Vein endothelial cell (primary cell): ENCODE measurements around a stretch of chr5.

GRCh38 chr5:133821157-133821749 is 147.2 kb downstream of the C5orf15 start:
- CAGE, long polyA plus RNA, result no peak

DNA sequence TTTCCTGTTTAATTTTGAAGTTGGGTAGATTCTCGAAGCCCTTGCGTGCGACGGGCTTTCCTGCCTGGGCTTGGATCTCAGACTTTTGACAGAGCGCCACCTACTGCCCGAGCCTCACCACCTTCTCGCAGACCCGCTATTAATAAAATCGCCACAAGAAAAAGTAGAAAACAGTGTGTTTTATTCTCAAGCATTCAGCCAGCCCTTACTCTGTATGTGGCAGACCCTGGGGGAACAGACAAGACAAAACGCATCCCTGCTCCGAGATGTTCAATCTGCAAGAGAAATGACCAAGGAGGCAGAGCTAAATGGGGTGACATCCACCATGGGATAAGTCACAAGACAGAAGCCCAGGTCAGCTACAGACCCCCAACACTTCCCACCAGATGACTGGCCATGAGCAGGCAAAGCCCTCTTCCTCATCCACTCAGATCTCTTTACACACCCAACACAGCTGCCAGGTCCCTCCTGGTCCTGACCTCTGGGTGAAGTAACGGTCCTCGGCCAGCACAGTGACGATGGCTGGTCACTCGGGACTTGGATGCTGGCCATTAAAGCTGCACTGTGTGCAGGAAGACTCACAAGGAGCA is 99.1 kb downstream of the C5orf15 start:
- CAGE, long polyA plus RNA, result no peak

DNA sequence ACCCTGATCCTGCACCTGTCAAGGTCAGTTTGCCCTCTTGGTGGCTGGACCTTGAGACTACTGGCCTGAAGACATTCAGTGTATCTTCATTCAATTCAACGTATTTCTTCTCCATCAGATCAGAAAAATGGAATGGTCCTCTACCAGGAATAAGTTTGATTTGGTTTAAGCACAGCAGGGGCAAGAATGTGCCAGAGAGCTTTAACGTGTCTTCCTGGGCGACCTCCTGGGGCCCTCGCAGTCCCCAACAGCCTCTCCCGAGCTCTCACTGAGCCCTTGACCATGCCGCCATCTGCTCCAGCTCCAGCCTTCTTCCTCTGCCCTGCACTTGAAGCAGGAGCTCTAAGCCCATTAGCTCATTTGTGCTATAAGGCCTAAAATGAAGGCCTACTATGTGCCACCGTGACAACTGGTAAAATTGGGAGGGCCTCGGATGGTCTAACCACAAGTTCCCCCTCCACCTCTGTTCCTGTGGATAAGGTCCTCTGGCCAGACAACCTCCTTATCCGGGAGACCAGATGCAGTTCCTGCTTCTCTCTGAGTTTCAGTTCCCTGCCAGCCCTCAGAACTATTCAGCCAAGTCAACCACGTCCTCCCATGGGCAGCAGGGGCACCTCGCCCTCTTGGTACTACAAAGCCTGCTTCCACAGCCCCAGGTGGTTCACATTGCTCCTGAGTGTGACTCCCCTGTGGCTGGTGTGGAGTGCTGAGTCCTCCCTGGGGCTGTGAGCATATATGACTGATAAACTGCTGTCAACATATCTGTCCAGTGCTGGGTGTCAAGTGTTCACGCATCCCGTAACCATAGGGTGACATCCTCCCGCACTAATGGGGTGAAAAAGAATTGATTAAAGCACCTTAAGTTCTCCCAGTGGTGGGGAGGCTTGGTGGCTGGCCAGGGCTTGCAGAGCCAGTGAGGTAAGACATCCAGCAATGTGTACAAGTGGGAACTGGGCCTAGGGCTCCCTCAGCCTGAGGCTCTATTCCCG is 35.8 kb downstream of the C5orf15 start:
- CAGE, long polyA plus RNA, result no peak

- CAGE, long polyA plus RNA, result no peak
Measured at GRCh38 chr5:133935154-133935593, 33.3 kb downstream of the C5orf15 start.

DNA sequence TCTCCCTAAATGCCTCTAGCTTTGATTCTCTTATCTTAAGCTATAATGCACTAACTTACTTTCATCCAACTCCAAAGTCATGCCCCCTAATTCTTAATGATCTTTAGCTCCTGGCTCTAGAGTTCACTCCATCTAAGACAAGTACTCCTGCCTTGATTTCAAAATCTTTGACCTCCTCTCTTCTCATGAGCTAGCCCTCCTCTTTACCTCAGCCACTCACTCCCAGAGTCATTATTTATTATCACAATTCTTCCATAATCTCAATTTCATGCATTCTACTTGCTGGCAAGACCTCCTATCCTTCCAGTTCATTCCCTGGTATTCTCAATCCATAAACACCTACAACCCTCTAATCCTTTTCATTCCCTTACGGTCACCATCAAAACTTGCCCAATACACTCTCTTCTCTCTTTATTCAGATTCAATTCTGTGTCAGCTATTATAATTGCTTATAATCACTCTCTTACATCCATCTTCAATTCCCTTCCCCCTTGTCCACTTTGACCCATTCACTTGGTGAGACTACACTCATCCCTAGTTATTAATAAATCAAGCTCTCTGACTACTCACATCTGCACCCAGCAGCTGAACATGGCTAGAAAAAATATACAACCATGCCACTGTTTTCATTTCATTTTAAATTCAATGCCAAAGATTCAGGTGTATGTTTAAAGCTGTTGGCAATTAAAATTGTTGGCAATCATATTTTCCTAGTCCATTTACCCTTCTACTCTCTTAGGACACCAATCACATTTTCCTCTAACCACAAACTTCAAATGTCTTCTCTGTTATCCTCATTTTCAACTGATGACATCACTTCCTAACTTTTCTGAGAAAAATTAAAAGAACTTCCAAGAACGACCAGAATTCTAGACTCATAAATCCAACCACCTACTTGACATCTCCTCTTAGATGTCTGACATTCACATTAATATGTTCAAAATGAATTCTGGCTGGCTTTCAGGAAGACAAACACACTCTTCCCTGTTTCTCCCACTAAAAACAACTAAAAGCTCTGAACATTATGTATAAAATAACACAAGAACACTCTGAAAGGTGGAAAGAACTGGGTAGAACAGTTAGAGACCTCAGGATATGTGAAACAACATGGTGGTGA is 5.6 kb downstream of the C5orf15 start:
- CAGE, long polyA plus RNA, result no peak

GRCh38 chr5:134029077-134029522 is 24.3 kb upstream of the VDAC1 start:
- CAGE, long polyA plus RNA, result no peak

DNA sequence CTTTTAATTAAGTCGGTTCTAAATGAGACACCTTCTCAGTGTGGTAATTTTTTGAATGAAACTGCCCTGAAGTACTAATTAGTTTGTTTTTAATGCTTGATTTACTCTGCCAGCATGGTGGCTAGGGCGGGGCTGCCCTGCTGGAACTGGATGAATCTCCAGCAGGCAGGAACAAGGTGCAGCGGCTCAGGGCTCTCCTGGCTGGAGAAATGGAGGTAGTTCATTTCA is 49.3 kb upstream of the VDAC1 start:
- CAGE, long polyA plus RNA, result no peak

DNA sequence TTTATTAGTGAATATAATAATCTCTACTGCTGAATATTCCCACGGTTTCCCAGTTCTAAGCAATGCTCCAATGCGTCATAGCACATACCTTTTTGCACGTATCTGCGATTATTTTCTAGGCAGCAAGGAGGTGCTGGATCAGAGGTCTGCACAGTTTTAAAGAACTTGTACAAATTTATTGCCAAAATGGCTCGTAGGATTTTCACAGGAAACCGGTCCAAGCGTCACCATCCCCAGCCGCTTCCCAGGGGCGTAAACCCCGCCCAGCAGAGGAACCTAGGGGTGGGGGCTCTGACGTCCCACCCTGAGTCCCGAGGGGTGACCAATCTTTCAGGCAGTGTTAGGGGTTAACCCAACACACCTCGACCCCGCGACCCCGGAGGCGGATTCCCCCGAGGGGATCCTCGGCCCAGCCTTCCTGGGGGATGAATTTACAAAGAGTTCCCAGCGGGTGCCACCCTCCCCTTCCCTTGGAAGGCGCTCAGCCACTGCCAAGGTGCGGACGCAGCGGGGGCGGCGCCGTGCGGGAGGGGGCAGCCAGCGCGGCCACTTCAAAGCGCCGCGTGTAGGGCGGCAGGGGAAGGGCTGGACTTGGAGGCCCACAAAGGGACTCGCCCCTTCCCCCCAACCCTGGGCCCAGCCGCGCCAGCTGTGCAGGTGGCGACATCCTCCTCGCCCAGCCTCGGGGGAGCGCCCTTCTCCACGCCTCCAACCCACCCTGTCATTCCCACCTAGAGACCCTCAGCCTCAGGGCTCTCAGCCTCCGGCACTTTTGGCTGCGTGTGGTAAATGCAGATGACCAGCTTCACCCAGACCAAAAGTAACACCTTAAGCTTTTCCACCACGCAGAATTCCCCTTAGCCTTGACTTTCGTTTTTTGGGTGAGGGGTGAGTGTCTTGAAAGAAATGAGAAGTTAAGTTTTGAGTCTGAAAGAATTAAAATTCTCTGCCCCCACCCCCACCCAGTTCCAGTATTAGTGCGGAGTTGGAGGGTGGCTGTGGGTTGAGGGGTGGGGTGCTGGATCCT is 43.4 kb upstream of the TCF7 start:
- CAGE, long polyA plus RNA, result no peak

DNA sequence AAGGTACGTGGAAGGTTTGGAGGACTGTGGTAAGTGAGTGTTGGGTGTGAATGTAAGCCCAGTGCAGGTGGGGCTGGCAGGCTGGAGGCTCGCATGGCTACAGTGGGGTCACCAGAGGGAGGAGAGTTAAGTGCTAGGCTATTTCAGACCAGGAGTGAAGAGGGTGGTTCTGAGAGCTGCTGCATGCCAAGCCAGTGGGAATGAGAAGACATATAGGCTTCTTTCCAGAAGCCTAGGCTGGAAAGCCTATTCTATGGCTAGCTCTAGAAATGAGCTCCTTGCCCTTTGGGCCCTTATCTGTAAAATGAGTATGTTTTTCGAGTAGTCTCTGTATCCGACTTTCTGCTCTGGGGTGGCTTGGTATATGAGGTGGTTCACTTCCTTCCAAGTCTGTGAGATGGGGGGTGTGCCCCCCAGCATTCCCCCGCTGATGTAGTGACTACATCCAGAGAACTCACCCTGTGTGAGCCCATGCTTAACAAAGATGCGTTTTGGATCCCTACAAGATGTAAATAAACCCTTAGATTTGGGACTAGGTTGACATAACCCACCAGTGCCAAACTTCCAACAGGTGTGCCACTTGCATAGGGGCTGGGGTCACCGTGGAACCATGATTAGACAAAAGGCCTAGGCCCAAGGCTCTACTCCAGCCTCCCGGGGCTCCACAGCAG is 2.5 kb downstream of the TCF7 start:
- CAGE, long polyA plus RNA, result no peak

GRCh38 chr5:134124461-134124952 is 10.0 kb downstream of the TCF7 start:
- CAGE, long polyA plus RNA, result no peak

DNA sequence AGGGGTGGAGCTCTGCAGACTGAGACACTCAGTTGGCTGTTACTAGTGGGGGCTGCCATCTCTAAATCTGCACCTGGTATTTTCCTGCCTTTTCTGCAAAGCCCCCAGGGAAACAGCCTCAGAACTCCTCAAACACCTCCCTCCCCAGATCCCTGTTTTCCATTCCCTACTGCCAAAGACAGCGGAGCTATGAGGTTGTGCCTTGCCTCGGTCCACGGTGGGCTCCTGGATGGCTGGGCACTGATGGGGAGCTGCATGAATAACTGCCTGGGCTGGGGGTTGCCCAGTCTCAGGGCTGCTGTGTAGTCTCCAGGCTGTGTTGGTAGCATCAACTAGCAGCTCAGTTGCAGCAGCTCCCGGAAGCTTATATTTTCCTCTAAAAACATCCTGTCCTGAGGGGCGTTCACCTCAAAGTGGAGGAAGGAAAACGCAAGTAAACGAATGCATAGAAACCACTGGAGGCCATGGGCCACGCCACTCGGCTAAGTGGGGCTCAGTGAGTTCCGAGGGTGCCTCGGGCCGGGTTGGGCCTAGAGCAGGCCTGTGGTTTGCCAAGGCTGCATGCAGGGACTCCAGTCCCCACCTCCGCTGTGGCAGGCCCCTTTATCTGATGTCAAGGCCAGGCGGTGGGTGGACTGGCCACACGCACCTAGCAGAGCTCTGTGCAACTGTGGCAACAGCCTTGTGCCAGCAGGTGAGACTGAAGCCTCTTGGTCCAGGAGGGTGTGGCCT is 14.9 kb downstream of the TCF7 start:
- CAGE, long polyA plus RNA, result no peak

DNA sequence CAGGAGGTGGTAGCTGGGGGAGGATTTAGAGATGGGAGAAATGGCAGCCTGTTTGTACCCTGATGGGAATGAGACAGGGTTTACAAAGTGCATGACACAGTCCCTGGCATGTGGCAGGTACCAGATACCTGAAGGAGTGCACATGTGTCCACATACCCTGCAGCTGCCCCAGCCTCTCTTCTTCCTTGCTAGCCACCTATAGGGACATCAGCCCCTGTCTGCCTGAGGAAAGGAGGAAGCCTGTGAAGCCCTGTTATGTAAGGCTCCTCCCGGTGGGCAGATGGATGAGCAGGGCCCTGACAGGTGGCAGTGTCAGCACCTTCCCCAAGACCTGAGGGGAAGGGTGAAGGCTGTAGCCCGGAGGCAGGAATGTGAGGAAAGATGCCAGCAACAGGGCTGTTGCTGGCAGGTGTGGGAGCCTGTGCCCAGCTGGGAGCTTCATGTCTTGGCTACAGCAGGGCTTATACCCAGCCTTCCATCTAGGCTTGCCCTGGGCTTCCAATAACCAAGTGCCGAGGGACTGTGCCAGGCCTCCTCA is 21.7 kb downstream of the TCF7 start:
- CAGE, long polyA plus RNA, result no peak

DNA sequence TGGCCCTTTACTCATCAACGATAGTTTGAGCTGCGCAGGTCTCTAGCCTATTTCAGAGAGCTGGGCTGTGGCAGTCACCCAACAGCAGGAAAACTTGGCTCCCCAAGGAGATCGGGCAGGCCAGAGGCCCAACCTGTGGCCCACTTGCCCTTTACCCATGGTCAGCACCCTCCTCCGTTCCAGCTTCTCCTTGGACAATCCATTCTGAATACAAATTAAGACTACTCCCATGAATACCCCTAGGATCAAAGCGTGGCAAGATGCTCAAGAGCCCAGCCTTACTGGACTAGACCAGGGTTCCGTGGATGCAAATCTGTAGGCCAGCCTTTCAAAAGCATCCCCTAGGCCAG is 25.2 kb downstream of the TCF7 start:
- CAGE, long polyA plus RNA, result no peak

DNA sequence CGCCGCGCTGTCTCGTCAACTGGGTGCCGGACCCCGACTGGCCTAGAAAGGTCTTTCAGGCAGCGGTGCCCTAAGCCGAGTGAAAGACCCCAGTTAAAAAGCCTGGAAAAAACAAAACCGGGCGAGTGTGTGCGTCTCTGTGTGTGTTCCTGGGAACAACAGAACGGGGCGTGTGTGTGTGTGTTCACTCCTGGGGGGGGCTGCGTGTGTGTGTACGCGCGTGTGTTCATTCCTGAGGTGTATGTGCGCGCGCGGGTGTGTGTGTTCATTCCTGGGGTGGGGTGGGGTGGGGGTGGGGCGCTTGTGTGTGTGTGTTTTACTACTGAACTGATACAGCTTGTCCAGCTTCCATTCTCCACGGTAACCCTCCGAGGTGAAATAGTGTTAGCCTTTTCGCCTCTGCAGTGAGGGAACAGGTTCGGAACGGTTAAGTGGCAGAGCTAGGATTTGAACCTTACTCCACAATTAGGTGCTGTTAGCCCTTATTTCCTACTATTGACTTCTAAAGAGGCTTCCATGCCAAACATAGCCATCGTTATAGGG is 497 bp upstream of the SKP1 start:
- CAGE, long polyA plus RNA, result no peak

DNA sequence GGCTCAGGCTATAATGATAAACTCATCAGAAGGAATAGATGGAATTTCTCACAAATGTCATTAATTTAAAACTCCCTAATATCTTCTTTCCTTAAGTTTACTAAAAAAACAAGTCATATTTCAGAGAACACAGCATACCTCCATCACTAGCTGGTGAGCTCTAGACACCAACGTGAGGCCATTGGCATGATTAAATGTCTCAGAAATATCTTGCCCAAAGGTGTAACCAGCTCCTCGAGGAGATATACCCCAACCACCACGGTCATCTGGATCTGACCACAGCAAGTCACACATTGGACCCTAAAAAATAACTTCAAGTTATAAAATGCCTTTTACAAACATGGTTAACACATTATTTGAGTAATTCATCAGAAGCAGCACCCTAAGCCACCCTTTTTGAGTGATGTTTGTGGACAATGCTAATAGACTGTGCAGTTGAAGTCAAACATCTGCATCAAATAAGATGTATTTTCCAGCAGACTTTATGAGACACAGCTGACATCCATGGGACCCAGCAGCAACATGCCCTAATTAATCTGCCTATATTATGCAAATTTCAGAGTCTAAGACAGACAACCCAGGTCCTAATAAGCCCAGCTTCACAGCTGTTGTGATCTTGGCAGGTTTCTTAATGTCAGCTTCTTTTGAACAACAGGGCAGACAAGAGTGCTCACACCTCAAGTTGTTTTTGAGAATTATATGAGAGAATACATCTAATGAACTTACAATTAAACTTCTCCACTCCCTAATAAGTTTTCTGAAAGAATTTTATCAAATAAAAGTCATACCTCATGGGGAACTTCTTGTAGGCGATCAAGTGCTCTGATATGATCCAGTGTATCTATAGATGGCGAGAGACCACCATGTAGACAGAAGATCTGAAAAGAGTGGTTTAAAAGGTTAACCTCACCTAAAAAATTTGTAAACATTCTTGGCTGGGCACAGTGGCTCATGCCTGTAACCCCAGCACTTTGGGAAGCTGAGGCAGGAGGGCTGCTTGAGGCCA is 23.8 kb upstream of the SKP1 start:
- CAGE, long polyA plus RNA, result no peak

DNA sequence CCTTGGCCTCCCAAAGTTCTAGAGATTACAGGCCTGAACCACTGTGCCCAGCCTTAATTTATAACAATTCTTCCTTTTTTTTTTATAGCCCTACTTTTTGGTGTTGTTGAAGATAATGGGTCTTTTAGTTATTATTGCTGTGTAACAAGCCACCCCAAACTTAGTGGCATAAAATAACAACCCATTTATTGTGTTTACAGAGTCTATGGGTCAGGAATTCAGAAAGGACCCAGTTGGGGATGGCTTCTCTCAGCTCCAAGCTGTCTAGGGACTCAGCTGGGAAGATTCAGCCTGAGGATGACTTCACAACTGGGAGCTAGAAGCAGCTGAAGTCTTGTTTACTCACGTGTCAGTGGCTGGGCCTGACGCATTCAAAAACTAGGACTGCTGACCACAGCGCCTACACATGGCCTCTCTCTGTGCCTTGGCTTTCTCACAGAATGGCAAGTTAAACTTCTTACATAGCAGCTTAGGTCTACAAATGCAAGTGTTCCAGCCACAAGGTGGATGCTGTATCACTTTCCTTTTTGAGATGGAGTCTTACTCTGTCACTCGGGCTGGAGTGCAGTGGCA is 16.2 kb upstream of the PPP2CA start:
- CAGE, long polyA plus RNA, result no peak

DNA sequence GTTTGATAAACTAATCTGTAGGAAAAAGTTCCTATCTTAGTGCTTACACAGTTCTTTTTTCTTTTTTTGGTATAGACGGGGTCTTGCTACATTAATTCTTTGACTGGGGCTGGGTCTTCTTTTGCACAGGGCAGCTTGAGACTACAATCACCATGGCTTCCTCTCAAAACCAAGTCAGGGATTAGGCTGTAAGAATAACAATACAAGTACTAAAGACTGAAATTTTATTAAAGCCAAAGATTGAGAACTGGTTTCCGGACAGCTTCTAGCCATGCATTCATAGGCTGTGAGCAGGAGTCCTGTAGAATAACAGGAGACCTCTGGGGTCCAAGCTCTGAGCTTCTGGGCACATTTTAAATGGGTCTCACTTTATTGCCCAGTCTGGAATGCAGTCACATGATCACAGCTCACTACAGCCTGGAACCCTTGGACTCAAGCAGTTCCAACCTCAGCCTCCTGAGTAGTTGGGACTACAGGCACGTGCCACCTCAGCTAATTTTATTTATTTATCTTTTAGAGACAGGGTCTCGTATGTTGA is 15.5 kb downstream of the CDKN2AIPNL start:
- CAGE, long polyA plus RNA, result no peak

DNA sequence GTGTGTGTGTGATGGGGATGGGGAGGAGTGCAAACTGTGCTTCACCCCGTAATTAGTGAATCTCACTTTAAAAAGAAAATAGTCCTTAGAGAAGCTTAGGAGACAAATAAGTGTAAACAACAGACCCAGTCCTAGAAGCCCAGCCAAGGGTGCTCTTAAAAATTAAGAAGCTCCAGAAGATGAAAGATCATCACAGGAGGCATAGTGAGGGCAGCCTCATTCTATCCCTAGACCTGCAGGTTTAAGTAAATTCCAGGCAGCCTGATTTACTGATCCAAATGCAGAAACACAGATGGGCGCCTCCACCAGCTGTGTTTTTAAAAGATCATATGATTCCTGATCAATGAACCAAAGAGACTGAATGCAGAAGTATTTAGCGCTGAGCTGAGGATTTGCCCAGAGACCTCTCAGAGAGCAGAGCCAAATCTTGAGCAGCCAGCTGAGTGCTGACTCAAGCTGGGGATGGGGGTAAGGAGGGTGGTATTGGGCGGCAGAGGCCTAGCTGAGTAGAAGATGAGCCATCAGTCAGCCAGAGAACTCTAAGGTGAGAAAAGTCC is 34.0 kb upstream of the CDKN2AIPNL start:
- CAGE, long polyA plus RNA, result no peak

GRCh38 chr5:134510958-134511729 is 14.3 kb upstream of the JADE2 start:
- CAGE, long polyA plus RNA, result no peak

- CAGE, long polyA plus RNA, result no peak
Measured at GRCh38 chr5:134523904-134524109, 1.7 kb upstream of the JADE2 start.